Colon Carcinoma Metastatic in the Brain (tissue), 2 donors: ENCODE measurements around a stretch of chr7.

GRCh38 chr7:128947644-128948357 is 10.1 kb downstream of the IRF5 start:
- PRO-cap, 2 experiments, result no peak in any of the 2 experiments

DNA sequence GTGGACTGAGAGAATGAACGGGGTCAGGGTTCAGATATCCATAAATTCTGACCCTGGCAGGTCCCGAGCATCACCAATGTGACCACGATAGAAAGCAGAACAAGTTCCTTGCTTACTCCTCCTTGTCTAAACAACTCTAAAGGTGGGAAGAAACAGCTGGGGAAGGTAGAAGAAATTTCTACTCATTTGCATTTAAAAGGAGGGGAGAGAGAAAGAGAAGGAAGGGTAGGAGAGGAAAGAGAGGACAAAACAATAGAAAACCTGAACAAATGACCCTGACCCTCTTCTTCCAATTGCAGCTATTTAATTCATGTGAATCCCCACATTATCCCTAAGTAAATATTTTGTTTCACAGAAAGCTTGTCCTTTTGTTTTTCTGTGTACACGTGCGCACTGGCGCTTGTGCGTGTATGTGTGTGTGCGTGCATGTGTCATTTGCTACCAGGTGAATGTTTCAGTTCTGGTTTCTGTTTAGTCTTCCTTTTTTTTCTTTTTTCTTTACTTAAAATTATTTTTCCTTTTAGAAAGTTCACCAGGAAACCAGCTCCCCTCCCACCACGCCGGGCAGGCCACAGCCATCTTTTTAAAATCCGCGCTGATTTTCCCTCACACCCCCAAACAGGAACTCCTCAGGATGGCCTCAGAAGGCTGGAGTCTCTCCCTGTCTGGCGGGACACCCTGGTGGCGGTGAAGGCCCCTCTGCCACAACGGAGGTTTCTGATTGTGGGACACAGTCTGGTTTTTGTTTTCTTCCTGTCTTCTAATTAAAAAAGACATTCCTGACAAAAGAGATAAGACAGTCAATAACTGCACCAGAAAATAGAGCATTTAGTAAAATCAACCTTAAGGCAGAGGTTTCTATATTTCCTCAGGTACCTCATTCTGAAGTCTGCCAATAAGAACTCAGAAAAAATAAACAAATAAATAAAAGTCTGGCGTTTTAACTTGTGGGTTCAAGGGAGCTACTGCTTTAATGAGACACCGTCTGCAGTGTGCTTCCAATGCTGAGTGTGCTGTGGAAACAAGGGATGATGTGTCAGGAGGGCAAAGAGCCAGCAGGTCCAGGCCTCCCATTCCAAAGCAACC is 17.2 kb downstream of the IRF5 start:
- PRO-cap, 2 experiments, result no peak in any of the 2 experiments

- PRO-cap, 2 experiments, result no peak in any of the 2 experiments
These were observed 37.3 kb upstream of the STRIP2 start for GRCh38 chr7:129396837-129397411.

DNA sequence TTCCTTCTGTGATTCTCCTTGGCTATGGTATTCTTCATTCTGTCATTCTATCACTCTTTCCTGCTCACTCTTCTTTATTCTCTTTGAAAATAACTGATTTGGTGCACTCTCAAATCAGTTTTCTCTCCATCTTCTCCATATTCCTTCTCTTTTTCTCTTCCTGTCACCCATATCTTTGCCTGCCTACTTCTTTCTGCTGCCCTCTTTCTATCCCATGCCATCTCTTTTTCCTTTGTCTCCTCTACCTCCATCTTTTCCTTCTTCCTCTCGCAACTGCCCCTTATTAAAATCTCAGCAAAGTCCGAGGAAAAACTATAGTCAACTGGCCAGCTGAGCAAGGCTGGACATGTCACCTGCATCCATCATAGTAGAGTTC is 6.0 kb downstream of the STRIP2 start:
- PRO-cap, 2 experiments, result no peak in any of the 2 experiments

DNA sequence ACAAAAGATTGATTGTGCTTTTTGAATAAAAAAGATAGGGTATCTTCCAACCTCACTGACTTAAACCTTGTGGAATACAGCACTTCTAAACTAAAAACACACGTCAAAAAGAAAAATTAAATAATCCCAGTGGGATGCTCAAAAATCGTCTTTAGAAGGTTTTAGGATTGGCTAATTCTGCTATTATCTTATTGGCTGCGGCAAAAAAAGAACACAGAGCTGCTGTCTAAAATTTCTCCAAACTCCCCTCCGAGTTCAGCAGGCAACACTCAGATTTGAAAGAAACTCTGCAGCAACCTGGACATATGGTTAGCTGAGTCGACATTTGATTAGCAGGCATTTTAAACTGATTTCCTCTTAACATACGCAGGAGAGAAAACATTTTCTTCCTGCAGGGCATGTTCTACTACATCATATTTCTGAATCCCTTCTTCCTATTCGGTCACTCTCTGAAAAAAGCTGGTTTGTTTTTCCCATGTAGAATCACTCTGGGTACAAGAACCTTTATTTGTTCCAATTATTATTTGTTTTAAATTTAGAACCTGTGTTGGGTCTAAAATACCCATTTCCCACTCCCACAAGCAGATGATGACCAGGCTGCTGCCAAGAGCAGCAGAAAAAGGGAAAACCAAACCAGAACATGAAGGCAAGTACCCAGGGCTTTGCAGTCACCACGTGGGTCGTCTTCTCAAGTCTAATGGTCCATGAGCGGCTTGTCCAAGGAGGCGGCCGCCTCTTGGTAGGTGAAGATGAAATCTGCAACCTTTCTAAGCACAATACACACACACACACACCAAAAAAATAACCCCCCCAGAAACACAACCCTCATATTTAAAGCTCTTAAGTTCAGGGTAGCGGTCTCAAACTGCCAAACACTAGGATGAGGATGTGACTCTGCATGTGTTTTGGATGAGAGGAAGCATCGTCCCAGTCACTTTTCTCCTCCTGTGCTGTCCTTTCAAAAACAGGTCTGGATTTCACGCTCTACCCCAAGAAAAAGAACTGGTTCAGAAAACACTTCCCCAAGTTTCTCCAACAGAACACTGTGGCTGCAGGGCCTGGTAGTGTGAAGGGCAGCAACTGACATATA is 119.2 kb downstream of the UBE2H start:
- PRO-cap, 2 experiments, result no peak in any of the 2 experiments

- PRO-cap, 2 experiments, result no peak in any of the 2 experiments
These were observed 64.5 kb downstream of the KLHDC10 start for GRCh38 chr7:130134519-130135625.

- PRO-cap, 2 experiments, result no peak in any of the 2 experiments
These were observed 16.9 kb upstream of the CPA1 start for GRCh38 chr7:130363294-130363862.

GRCh38 chr7:130380961-130381267 is 620 bp downstream of the CPA1 start:
- PRO-cap, 2 experiments, result no peak in any of the 2 experiments

DNA sequence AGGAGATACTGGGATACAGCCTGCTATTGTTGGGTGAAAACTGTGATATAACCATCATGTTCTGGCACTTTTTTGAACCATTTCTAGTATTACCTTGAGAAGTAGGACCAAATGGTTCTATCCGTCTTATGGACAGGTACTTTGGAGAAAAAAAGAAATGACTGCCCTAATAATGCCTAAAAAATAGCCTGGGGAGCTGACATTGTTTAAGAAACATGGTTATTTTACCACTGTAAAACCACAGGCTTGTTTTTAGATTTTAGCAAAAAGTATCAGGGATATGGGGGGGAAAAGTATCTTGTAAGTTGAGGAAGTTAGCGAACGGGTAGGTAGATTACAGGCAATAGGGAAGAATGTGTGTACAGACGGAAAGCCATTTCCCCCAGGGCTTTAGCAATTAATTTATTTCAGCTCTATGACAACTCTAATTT is 2.0 kb downstream of the MEST start:
- PRO-cap, 2 experiments, result no peak in any of the 2 experiments

GRCh38 chr7:130504791-130505706 is 13.2 kb downstream of the MEST start:
- PRO-cap, 2 experiments, result no peak in any of the 2 experiments

DNA sequence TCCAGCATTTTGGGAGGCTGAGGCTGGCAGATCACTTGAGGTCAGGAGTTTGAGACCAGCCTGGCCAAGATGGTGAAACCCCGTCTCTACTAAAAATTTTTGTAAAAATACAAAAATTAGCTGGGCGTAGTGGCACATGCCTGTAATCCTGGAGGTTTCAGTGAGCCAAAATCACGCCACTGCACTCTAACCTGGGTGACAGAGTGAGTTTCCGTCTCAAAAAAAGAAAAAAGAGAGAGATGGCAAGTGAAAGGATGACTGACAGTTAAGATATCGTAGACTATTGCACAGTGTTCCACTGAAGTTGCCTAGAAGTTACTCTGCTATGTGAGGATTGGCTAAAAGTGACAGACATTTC is 20.6 kb downstream of the MEST start:
- PRO-cap, 2 experiments, result no peak in any of the 2 experiments

DNA sequence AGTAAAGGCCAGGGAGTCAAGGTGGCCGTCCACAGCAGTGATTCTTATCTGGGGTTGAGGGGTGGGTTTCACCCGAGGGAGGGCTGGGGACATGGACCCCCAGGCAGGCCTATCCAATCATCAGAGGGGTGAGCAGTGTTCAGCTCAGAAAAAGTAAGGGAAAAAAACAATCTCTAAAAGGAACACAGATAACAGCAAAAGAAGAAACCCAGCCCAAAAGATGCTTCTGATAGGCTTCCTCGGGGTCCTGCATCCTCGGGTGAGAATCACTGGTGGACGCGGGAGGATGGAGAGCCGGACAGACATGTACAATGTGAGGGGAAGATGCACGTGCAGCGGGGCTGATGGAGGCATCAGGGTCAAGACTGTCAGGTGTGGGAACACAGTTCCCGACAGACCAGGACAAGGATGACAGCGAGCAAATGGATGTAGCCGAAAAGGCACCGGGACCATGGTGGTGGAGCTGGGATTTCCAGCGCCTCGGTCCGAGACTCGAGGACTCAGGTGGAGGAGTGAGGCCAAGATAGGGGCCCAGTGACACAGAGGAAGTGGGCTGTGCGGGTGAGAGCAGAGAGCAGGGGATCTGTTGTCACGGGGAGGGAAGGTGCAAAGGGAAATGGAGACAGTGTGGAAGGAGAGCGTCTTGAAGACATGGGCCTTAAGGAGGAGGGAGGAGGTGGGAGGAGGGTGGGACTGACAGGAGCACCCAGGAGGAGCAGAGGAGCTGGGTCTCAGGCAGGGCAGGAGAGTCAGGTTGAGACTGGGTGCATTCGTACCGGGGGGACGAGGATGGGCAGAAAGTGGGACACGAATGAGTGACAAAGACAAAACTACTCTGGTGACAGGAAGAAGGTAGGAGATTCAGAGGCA is 44.7 kb downstream of the MEST start:
- PRO-cap, 2 experiments, result no peak in any of the 2 experiments

DNA sequence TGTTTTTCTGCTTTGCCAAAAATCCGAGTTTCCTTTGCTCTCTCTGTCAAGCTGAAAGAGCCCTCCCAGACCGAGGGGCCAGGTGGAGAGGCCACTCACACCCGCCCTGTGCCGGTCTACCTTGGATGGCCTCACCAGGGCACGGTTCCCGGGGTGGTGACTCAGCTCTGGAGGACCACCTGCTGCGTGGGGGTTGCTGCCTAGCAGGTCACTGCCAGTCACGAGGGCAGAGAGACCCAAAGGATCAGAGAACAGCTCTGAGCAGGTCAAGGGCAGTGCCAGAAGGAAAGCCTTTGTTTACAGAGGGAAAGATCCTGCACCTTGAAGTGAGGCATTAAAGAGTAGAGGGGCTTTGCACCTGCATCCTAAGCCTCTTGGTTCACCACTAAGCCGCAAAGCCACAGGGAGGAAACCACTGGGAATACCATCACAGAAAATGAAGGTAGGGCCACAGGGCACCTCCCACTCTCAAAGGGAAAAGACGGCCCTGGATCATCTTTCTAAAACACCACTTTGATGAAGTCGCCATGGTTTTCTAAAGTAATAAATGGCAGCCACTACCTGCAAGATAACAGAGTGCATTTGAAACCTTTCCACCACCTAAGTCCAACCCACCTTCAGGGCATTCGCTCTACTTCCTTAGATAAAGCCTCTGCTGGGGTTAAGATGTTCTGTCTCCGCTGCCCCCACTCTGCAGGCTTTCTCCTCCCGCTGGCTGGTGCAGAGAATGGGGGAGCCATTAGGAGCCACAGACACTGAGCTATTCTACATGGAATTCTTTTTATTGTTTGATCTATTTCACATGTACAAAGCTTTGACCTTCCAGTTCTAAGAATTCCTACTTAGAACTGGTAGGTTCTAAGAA is 160.4 kb upstream of the KLF14 start:
- PRO-cap, 2 experiments, result peak in 1 of 2 experiments; most common plus-strand start position 229 of the sequence (in 1); most common minus-strand start position 108 of the sequence (in 1)

GRCh38 chr7:130927060-130928200 is 193.4 kb upstream of the KLF14 start:
- PRO-cap, 2 experiments, result no peak in any of the 2 experiments

- PRO-cap, 2 experiments, result no peak in any of the 2 experiments
These were observed 223.9 kb upstream of the KLF14 start for GRCh38 chr7:130957711-130958482.

- PRO-cap, 2 experiments, result no peak in any of the 2 experiments
These were observed 252.3 kb upstream of the KLF14 start for GRCh38 chr7:130985941-130987019.

GRCh38 chr7:131000055-131000878 is 266.3 kb upstream of the KLF14 start:
- PRO-cap, 2 experiments, result no peak in any of the 2 experiments

DNA sequence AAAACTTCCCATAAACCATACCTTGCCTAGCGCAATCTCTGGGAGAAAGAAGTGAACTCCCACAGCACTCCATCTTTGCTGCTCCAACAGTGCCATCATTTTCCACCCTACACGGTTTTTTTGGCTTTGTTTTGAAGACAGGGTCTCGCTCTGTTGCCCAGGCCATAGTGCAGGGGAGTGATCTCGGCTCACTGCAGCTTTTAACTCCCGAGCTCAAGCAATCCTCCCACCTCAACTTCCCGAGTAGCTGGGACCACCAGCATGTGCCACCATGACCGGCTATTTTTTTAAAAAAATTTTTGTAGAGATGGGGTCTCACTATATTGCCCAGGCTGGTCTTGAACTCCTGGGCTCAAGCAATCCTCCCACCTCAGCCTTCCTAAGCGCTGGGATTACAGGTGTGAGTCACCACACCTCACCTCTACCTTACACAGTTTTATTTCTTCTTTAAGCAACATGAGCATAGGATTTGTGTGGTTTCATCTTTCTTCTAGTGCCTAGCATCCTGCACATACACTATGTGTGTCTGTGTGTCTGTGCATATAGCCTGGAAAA is 270.9 kb upstream of the KLF14 start:
- PRO-cap, 2 experiments, result no peak in any of the 2 experiments

DNA sequence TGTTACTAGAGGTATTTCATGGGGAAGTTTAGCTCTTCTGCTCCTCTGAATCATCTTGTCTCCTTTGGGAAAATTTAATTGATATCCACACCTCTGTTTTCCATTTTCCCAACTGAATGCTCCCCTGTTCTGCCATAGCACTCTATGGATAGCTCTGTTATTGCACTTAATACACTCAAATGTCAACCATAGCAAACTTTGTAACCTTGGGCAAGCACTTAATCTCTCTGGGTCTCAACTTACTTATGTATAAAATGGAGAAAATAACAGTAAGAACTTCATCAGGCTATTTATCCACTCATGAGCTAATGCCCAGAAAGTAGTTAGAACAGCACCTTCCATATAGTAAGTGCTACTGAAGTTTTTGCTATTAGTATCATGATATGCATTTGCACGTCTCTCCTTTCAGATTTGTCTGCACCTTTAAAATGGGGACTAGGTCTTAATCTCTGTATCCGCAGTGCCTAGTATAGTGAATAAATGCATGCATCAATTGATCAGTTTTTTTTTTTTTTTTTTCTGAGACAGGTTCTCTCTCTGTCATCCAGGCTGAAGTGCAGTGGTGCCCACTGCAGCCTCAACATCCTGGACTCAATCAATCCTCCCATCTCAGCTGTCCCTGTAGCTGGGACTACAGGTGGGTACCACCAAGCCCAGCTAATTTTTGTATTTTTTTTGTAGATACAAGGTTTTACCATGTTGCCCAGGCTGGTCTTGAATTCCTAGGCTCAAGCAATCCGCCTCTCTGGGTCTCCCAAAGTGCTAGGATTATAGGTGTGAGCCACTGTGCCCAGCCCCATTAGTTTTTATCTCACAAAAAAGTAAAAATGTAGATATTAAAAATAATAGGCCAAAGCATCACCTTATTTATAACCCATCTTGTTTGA is 290.4 kb upstream of the KLF14 start:
- PRO-cap, 2 experiments, result no peak in any of the 2 experiments

- PRO-cap, 2 experiments, result no peak in any of the 2 experiments
These were observed 293.4 kb upstream of the KLF14 start for GRCh38 chr7:131027129-131028104.